Mesenchymal stem cell of adipose (primary cell): ENCODE measurements around a stretch of chr13.

GRCh38 chr13:109719931-109720679 is 66.3 kb downstream of the IRS2 start:
- CAGE, long polyA plus RNA = no peak

DNA sequence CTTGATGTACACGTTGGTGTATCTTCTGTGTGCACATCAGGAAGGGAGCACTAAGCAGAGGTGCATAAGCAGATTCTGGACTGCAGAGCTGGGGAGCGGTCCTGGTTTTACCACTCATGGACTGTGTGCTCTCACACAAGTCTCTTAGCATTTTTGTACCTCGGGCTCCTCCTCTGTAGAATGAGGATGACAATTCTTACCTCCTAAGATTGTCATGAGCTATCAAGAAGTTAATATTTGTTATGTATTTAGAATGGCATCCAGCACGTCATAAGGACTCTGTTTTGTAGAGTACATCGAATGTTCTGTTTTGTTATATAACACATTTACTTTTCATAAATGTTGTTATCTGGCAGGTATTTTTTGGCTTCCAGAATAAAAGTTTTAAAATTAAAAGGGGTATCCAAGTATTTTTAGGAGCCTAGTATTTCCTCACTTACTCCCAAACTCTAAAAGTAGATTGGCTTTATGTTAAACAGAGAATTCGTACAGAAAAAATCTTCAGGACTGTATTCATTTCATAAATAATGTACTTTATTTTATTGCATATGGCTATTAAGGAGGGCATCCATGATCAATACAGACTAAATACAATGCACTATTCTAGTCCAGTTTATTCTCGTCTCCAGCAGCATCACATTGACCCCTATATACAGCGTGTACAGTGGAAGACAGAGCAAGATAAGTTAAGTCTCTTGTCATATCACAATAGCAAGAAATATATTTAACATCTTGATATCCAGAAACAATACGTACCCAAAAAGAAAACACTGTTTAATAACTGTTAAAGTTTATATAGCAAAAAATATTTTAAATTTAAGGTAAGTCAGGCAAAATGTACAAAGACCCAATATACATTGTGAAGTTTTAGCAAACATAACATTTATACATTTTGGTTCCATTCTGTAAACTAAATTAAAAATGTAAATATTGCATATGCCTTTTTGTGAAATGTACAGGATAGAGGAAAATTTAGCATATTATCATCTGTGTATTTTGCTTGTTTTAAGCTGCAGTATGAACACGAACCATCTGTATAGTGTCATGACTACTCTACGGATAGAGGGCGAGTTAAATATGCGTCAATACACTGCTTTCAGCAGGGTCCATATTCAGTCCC is 32.7 kb downstream of the IRS2 start:
- CAGE, long polyA plus RNA = no peak

DNA sequence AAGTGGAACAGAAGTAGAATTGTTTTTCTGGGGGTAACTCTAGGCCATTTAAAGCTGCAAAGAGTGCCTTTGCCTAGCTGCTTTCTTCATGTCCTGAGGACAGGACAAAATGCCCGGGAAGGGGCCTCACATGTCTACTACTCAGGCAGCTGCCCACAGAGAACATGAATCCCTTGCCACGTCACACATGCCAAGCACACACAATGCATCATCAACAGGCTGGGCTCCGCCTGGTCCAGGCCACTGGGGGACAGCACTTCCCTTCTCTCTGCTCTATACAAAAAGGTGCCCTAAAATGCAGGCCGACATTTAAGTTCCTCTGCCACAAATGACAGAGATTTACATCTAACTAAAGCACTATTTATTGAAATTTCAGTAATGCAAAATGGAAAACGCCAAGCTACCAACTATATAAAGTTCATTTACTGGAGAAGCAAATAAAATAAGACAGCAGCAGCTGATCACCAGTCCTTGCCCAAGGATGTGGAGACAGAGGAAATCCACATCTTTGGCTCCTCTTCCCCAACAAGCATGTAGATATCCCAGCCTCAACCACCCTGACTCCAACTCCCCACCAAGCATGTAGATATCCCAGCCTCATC is 21.4 kb downstream of the IRS2 start:
- CAGE, long polyA plus RNA = no peak

DNA sequence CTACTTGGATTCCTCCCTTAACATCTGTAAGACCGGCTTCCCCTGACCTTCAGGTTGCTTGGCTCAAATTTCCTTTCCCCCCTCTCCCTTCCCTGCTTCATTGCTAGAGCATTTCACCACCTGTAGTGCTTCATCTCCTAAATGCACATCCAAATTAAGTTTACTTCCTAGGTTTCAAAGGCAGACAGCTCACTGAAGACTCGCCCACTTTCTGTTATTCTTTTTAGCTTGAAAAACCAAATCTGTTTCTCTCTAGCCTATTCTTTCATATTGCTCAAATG is 16.9 kb downstream of the IRS2 start:
- CAGE, long polyA plus RNA = no peak

DNA sequence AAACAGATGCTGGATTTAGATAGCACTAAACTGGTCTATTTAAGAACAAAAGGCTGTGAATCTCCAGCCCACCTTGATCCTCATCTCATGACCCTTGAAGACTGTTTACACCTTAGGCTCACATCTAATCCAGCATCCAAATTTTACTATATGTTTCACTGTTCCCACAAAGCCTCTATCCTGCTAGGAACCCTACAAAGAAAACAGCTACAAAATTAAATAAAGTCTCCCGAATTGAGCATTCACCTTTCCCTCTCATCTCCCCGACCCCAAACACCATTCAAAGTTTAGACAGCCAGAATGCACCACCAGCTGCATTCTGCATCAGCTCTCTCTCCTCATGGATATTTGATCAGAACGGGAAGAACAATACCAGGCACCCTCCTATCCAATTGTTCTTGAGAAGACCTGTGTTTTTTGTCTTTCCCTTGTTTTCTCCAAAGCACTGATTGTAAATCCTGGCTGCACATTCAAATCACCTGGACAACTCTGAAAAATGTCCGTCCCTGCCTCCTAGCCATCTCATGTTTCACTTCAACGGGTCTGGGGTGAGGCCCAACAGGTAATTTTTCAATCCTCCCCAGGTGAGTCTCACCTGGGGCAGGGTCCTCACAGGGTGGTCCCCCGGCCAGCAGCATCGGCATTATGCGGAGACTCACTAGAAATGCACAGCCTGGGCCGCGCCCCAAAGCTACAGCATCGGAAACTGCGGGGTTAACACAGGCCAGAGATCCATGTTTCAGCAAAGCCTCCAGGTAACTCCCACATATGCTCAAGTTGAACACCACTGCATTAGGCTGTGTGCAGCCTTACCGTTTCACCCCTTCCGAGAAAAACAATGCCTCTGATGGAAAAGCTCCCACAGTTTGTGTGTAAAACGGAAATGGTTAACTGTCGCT is 5.5 kb downstream of the IRS2 start:
- CAGE, long polyA plus RNA = no peak

DNA sequence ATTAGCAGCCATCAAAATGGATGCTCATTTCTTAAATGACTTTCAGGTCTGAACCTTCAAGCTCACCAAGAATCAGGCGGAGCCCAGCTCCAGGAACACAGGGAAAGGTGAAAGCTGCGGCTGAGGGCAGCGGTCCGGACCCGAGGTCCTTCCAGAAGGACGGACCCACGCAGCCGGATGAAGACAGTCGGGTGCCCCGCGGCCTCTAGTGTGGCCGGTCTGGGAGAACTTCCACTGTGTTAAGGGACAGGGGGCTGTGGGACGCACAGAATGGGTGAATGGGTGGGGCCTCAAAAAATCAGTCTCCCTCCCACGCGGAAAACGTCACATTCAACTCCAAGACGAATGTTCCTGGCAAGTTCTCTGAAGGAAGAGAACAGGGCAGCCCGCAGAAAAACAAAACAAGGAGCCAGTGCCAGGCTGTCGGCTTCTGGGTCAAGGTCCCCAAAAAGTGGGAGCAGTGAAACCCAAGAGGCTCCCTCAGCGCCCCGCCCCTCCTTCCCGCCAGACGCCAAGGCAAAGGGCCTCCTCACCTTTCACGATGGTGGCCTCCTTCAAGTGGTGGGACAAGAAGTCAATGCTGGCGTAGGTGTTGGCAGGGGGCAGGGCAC is 4.8 kb downstream of the IRS2 start:
- CAGE, long polyA plus RNA = no peak

DNA sequence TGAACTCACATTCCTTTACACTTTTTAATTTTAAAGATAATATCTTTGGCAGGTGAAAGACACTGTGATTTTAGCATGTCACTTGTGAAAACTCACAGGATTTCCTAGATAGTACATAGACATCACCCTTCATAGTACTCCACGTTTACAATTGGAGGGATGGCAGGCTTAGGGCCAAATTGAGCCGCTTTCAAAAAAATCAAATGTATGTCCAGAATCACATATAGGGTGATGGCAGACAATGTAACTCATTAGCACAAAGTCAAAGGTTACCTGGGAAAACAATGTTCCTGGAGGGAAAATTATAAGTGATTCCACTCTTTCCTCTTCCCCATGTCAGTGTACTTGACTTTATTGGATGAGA is 112.2 kb upstream of the IRS2 start:
- CAGE, long polyA plus RNA = no peak

GRCh38 chr13:110002264-110002687 is 215.9 kb upstream of the IRS2 start:
- CAGE, long polyA plus RNA = no peak

- CAGE, long polyA plus RNA = no peak
Measured at GRCh38 chr13:110126196-110127095, 180.5 kb downstream of the COL4A1 start.

- CAGE, long polyA plus RNA = no peak
Measured at GRCh38 chr13:110152183-110152693, 154.7 kb downstream of the COL4A1 start.

DNA sequence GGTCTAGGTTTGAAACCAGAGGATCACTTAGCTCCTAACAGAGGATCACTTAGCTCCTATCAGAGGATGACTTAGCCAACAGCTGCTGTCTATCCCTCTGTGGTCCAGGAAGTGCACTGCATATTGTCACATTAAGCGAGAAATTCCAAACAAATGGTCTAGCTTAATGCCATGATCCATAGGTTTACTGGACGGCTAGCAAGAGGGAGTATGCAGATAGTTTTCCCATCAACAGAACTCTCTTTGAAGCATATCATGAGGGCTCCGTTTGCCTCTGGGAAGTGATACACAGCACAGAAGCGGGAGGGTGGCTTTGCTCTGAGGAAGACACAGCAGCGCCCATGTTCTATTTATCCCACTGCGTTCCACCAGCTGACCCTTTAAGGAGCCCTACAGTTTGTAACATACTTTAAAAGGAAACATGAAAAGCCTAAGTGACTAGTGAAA is 52.8 kb downstream of the COL4A1 start:
- CAGE, long polyA plus RNA = no peak

GRCh38 chr13:110282439-110282976 is 24.4 kb downstream of the COL4A1 start:
- CAGE, long polyA plus RNA = no peak

DNA sequence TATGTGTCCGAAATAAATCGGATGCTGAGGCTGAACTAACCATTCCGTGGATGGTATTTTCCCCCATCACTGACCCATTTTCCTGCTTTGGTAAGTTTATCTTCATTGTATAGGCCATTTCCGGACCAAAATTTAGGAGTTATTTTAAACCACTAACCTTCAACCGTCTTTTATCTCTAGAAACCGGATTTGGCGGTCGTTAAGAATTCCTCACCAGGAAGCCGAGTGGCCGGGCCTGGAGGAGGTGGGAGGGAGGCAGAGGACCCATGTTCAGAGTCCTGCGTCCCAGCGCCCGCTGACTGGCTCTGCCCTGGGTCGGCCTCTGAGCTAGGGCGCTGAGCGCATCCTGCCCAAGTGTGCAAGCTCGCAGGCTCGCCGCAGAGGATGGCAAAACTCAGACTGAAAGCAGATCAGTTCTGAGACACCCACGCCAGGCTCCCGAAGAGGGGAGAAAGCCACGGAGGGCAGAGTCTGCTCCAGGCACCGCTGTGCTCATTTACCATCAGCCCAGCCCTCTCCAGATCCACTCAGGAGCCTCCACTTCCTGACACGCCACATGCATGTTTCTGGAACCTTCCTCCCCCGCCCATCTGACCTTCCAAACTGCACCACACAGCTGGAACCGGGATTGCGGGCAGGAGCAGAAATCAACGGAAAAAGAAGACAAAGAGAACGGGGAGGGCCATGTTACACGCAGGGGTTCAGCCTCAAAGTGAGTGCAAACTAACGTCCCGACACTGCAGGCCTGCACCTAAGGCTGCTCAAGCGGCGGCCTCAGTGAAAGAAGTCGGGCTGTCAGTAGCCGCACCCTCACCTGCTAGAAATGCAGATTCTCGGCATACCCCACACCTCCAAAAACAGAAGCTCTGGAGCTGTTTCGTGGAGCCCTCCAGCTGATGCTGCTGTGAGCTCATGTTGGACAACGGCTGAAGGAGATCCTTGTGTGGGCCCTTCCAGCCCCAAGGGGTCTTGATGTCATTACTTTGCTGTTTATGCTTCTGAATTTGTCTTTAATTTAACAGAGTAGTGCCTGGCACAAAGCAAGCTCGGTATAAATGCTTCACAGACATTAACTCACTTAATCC is 8.2 kb downstream of the COL4A1 start:
- CAGE, long polyA plus RNA = no peak

GRCh38 chr13:110304995-110306312 is 1.5 kb downstream of the COL4A1 start:
- CAGE, long polyA plus RNA = no peak

GRCh38 chr13:110306831-110306928 is 277 bp downstream of the COL4A1 start:
- CAGE, long polyA plus RNA = no peak

DNA sequence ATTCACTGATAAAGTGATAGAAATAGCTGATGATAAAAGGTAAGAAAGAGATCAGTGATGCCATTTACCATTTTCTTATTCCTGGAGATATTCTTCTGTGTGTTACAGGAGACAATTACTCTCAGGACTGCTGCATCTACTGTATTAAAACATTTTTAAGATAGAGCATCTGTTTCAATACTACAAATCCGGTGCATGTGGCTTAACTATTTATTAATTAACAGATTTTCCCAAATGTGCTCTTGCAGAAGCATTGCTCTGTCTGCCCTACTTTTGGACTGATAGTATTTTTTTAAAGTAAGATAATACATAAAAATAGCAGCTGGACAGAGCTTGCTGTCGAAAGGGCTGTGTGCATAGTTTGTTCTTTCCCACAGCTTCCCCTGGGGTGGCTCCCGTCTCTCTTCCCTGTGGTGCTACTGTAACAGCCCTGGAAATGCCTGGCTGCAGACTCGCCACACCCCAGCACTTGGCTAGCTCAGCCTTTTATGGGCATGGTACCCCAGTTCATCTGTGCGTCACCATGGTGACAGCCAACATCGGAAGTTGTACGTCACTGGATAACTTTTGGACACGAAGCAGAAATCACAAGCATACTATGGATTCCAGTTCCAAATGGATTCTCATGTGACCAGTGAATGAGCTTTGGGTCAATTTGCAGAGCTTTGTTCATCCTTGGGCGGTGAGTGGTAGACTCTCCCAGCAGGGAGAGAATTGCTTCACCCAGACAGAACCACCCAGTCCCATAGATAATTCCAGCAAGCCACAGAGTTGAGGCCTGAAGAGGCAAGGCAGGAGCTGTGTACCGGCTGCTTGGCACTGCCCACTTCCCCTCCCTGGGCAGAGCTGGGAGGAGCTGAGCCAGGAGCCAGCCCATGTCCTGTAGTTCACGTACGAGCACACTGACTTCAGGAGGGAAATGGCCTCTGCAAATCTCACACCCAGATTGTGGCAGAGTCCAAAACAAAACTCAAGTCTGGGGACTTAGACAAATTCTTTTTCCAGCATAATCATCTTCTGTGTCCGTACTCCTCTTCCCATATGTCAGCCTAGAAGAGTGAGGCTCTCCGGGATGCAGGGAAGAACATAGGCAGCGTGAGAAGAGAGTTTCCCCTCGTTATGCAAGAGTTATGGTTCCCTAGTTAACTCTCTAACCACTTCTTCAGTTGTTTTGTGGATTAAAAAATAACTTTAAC is 54.3 kb downstream of the COL4A2 start:
- CAGE, long polyA plus RNA = no peak

DNA sequence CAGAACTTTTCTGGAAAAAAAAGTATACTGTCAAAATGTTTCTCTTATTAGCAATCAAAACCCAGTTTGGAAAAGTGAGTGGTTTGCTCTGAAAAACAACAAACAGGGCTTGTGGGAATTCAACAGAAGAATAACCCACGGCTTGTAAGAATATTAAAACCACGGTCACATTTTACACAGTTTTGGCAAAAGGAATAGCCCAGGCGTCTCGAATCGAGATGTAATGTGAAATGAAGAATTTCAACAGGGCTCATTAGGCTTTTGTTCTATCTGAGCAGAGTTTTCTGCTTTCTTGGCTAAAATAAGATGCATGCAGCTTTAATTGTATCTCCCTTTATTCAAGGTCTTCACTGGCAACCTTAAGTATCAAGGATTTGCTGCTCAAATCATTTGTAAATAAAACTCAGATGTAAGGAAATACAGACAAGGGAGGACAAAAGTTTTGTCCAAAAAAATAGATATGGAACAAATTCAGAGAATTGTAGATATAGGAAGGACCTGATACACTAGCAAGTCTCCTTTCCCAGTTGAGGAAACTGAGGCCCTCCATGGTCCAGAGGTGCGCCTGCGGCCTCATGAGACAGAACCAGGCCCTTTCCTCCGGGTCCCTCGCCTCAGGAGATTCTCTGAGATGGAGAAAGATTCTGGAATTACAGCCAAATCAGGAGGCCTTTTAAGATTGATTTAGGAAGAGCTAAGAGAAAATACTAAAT is 71.0 kb downstream of the COL4A2 start:
- CAGE, long polyA plus RNA = no peak

DNA sequence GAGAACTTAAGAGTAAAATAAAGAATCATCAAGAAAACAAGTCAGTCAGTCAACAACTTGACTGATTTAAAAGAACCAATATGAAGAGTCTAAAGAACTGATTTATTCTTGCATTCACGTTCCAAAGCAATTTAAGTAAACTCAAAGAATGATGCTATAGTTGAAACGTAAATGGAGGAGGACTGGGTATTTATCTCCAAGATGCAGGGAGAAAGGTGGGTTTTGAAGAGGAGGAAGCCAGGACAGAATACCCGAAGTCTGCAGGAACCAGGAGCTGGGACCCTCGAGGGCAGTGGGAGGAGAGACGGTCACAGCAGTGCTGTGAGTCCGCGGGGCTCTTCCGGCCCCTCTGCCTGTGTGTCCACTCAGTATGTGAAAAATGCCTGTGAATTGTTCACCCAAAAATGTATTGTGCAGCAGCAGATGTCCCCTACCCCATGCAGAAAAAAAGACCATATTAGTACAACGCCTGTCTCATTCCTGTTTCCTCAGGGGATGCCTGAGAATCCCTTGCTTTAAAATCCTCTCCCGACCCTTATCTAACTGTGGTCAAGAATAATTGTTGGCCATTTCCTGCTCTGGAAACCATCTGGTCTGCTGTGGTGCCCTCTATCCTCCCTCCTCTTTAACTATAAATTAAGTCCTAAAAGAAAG is 85.2 kb downstream of the COL4A2 start:
- CAGE, long polyA plus RNA = no peak

DNA sequence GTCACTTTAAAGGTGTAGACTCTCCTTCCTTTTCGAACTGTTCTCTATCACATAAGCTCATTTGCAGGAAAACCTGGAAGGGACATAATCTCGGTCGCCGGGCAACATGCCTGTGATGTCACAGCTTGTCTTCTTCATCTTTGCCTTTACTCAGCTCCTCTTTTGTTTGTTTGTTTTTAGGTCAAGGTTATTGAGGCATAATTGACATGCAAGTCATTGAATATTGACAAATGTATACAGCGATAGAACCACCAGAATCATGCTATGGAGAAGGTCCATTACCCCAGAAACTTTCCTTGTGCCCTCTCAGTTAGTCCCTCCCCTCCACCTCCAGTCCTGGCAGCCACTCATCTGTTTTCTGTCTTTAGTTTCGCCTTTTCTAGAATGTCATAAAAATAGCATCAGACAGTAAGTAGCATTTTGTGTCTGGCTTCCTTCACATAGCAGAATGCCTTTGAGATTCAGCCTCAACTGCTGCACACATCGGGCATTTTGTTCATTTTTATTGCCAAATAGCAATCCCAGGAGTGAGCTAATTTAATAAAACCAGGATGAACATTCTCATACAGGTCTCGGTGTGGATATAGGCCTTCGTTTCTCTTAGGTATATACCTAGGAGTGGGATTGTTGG is 110.3 kb downstream of the COL4A2 start:
- CAGE, long polyA plus RNA = no peak

DNA sequence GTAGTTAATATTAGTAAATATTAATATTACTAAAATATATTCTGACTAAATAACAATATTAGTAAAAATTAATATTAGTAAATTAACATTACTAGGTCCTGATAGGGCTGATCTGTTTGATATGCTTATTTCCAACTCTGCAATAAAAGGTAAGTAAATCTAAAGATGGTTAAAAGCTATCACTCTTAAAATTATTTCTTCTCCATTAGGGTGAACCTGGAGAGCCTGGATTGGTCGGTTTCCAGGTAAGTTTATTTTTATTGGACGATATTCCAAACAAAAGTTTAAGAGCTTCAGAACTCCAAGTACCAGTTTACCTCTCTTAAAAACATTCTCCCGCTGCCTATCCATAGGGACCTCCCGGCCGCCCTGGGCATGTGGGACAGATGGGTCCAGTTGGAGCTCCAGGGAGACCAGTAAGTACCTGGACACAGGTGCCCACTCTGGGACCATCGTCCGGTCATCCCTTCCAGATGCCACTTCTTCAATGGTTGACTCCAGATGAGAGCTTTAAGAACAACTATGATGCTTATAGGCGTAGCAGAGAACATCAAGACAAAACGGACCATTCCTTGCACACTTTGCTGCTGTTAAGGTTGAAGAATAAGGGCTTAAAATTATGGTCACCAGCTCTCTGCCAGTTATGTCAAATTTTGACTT is 123.2 kb downstream of the COL4A2 start:
- CAGE, long polyA plus RNA = no peak